ENCODE measurements around a stretch of chr3.

- PRO-cap: no peak
These were observed 4.4 kb downstream of the MTMR14 start for GRCh38 chr3:9653492-9654272.

- PRO-cap: no peak
These were observed 21.4 kb upstream of the CPNE9 start for GRCh38 chr3:9682273-9682557.

- PRO-cap: no peak
These were observed 12.1 kb downstream of the CPNE9 start for GRCh38 chr3:9715693-9716142.

- PRO-cap: unidirectional peak, plus-strand start at chr3:9751005; unidirectional peak, plus-strand start at chr3:9751010
These were observed 990 bp downstream of the OGG1 start for GRCh38 chr3:9750755-9751129.

DNA sequence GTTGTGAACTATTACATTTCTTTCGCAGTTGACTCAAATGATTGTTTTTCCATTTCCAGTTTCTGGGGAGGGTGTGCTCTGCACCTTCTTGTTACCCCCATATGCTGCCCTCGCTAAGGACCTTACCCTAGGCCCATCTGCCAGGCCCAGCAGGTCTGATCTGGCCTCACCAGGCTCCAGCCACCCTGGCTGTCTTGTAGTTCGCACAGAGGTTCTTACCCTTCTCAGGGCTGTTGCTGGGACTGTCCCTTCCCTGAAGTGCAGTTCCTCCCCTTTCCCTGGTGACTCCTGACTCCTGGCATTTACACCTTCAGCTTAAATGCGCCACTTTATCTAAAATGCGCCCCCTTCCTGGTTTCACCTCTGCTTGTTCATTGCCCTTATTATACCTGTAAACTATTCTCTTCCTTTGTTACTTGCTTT is 904 bp upstream of the TTLL3 start:
- PRO-cap: bidirectional peak, plus-strand start outside the sequence, minus-strand start at position 196 of the sequence

DNA sequence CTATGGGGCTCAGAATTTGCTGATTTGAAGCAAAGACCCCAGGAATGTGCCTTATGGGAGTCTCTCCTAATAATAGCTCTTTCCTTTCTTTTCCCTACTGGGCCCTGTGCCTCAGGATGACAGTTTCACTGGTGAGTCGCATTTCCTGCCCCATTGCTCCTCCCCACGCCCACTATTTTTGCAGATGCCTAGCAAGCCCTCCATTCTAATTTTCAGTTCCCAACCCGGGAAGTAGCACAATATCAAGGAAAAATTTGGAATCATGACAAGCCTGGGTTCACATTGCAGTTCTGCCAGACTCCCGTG is 587 bp downstream of the IL17RE start:
- PRO-cap: unidirectional peak, minus-strand start at position 96 of the sequence

DNA sequence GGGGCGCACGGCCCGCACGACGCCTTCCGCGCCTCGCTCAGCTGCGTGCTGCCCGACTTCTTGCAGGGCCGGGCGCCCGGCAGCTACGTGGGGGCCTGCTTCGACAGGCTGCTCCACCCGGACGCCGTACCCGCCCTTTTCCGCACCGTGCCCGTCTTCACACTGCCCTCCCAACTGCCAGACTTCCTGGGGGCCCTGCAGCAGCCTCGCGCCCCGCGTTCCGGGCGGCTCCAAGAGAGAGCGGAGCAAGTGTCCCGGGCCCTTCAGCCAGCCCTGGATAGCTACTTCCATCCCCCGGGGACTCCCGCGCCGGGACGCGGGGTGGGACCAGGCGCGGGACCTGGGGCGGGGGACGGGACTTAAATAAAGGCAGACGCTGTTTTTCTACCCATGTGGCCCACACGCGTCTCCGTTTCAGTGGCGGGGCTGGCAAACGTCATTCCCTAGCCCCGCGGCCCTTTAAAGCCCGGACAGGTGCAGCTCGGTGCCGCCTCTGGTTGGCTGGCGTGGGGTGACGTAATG is 342 bp upstream of the CRELD1 start:
- PRO-cap: bidirectional peak, plus-strand start at position 180 of the sequence, minus-strand start at position 87 of the sequence; bidirectional peak, plus-strand start outside the sequence, minus-strand start at position 316 of the sequence

GRCh38 chr3:10006580-10006992 is 19.7 kb upstream of the FANCD2 start:
- PRO-cap: no peak

DNA sequence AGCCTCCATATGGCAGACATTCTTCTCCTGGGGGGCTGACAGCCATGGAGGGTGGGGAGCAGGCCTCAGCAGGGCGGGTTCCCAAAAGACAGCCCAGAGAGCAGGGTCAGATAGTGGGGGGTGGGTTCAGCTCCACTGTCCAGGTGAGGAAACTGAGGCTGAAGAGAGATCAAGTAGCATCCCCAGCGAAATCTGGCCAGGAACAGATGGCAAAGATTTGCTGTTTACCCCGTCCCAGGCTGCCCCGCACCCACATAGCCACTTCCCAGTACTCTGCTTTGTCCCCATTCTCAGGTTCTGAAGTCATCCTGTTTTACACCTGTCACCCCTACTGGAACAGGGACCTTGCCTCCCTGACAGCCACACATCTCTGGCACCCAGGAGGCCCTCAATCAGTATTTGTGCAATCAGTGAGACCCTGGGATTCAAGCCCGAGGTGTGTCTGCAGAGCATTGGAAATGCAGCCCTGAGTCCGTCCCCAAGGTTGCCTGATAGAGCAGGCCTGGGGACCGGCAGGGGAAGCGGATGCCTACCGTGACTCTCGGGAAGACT is 17.7 kb upstream of the FANCD2 start:
- PRO-cap: no peak

DNA sequence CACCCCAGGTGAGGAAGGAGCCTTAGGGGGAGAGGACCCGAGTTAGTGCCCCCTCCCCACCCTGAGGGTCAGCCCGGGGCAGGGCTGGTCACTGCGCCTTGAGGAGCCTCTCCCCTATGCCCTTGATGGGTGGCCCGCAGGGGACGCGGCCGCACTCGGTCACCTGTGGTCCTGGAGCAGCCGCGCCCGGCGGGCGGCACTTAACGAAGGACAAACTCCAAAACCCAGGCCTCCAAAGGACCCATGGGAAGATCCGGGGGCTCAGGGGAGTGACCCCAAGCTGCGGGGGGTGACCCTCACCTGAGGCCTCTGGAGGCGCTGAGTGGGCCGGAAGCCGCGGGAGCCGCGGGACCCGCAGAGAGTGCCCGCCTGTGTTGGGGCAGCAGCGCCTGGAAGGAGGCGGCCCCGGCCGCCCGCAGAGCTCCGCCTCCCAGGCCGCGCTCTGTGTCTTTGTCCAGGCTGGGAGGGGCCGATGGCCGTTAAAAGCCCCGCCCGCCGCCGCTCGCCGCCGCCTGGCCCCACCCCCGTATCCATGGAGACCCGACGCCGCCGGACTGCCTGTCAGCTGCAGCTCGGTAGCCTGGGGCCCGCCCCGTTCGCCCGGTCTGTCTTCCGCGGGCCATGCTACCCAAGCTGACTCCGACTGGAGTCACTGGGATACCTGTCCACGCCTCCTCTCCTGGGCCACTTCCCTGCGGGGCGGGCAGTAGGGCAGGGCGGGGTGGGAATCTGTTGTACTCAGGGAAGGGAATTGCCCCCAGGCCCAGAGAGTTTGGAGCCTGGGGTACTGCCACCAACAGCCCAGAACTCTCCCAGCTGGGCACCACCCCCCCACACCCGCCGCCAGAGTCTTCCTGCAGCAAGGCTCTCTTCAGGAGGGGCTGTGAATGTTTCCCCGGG is 15.3 kb upstream of the FANCD2 start:
- PRO-cap: unidirectional peak, minus-strand start at position 425 of the sequence

GRCh38 chr3:10204167-10204560 is 39.4 kb downstream of the IRAK2 start:
- PRO-cap: no peak

- PRO-cap: no peak
These were observed 7.4 kb upstream of the TATDN2 start for GRCh38 chr3:10240822-10241331.

DNA sequence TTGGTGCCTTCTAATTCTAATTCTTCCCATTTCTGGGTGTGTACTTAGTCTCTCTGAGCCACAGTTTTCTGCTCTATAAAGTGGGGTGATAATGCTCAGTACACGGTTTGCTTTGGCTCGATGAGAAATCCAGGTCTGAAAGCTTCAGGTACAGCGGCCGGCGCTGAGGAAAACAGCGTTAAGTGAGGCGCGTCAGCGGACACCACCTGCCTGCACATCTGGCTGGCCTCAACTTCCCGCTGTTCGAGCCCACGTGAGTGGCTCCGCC is 287 bp upstream of the TATDN2 start:
- PRO-cap: bidirectional peak, plus-strand start outside the sequence, minus-strand start at position 220 of the sequence

- PRO-cap: no peak
These were observed 99 bp upstream of the TATDN2 start for GRCh38 chr3:10248306-10248414.

- PRO-cap: no peak
These were observed 31.1 kb downstream of the ATP2B2 start for GRCh38 chr3:10474260-10474795.

GRCh38 chr3:10553482-10554263 is 48.3 kb upstream of the ATP2B2 start:
- PRO-cap: no peak

DNA sequence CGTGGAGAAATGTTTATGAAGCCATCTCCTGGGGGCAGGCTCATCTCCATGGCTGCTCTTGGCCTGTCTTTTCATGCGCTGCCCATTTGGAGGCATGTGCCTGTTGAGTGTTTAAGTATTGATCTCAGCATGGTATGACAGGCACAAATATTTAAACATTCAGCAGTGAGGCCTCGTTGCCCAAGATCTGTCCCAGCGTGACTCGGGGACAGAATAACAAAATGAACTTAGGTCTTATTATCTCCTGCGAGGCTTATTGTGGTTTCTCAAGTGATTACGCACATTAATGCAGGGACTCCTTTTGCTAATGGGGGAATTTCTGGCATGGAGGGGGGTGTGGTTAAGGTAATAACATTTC is 4.5 kb upstream of the SLC6A1 start:
- PRO-cap: no peak

- PRO-cap: no peak
These were observed 1.1 kb downstream of the SLC6A1 start for GRCh38 chr3:10993471-10994259.

DNA sequence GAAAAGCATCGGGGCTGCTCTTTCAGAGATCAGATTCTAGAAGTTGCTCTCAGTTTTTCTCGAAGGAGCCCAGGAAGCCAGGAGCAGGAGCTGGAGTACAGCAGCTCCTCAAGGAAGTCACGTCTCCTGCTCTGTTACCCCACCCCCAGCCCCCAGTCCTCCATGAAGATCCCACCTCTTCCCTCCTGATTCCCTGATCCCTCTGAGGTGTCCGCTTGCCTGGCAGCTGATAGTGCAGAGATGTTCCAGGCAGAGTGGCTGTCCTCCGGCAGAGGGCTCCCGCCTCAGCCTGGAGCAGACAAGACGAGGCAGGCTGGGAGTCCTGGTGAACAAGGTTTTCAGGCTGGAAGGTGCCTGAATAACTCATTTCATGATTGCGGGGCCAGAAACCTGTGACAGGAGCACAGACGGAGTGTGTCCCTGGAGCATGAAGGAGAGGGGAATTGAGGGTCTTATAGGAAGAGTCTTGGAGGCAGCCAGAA is 1.1 kb downstream of the HRH1 start:
- PRO-cap: no peak

DNA sequence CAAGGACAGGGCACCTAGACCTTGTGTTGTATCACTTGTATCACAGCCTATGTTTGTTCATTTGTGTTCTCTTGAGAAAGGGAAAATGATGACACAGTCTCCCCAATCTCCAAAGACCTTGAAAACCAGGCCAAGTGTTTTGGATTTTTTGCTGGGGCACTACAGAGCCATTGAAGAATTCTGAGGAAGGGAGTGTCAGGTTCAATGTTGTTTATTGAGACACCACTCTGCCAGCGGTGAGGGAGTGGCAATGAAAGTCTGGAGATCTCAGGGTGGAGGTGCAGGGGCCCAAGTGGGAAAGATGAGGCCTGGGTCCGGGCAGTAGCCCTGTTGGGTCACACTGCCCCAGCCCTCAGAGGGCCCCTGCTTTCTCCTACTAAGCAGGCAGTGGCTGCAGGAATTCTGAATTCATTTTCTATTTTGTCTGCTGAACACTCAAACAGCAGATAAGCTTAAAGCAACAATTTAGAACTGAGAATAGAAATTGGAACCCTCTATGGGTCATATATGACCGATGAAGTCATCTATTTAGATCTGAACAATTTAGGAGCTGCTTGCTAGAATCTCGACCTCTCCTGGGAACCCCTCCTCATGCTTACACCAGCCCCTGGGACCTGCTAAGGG is 17.8 kb downstream of the HRH1 start:
- PRO-cap: no peak